ENCODE measurements around the genes UBXN4 and MCM6.

DNA sequence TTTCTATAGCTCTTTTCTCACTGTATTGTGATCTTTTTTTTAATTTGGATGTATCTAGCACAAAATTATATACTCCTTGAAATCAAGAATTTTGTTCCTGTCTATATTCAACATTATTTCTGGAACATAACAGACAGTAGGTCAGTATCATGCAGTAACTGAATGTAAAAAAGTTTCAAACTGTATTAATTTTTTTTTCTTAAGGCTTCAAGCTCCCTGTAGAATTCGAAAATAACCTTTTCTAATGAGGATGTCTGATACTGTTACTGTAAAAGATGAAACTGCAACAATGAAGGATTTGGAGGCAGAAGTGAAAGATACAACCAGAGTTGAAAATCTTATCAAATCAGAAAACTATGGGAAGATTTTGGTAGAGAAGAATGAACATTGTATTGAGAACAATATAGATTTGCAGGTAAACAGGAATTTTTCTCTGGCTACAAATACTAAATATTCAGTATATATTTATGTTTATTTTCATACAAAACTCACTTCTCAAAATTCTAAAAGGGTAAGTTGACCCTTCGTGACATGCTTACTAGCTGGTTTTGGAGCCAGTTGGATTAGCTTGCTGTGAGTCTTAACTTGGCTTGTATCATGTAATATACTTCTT, 73.4 kb downstream of the R3HDM1 start:
- PRO-cap, result no peak

- PRO-cap, result unidirectional peak, plus-strand start at chr2:135741897; bidirectional peak, plus-strand start at chr2:135742415, minus-strand start at chr2:135742312
These were observed at the start of gene UBXN4 for GRCh38 chr2:135741408-135742433. UBXN4 (plus strand) TSS chr2:135741855.

DNA sequence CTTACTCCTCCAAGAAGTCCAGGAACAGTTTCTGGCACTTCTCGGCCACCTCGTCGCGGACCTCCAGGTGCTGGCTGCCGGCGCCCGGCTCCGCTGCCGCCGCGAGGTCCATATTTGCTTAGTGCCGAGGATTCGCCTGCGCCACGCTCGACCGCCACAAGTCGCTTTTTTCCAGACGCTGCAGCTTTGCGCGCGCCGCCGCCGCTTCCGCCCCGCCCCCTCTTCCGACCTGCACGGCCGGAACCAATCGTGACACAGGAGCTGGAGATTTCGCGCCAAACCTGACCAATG, at the start of gene MCM6:
TSS of gene MCM6 (minus strand) at position 190 of the 291 bp plus-strand sequence.
- PRO-cap, result unidirectional peak, minus-strand start at position 171 of the sequence

- PRO-cap, result no peak
These were observed 24.5 kb downstream of the DARS1 start for GRCh38 chr2:135960973-135961245.

- PRO-cap, result no peak
These were observed 213 bp downstream of the CXCR4 start for GRCh38 chr2:136117863-136118009.

- PRO-cap, result no peak
These were observed 95.0 kb upstream of the CXCR4 start for GRCh38 chr2:136212707-136213662.

DNA sequence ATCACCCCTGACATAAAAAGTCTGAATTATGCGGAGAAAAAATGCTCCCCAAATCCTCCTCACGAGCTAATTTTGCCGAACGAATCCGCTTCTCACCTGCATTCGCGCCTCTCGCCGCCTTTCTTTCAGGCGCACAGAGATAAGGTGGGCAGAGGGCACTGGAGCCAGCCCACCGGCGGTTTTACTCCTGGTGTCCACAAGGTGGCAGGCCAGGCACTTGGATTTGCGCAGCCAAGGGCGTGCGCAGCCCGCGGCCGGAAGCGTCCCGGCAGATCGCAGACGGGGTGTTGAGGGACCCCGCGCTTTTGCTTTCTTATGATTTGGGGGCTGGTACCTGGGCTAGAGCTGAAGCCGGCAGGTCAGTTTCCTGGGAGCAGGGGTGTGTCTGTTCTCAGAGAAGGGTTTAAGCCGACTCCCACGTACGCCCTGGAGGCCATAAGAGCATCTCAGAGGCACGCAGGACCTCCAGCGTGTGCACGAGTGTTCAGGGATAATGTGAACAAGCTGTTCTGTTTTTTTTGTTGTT, 305.5 kb upstream of the CXCR4 start:
- PRO-cap, result no peak

- PRO-cap, result no peak
These were observed 11.9 kb upstream of the HNMT start for GRCh38 chr2:137952316-137952888.

DNA sequence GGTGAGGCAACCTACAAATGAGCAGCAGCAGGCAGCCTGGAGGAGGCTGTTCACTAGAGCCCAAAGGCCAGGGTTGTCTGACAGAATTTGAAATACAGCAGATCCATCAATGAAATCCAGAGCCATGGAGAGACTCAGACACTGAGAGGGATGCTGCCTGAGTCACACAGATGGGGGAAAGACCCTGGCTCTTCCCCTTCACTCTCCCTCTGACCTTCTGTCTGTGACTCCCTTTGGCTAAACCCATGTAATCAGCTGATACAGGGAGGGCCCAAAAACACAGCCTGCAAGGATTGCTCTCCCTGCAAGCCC, 166.6 kb upstream of the SPOPL start:
- PRO-cap, result no peak

- PRO-cap, result no peak
These were observed 97.4 kb downstream of the SPOPL start for GRCh38 chr2:138599008-138599302.

GRCh38 chr2:142748576-142749263, 128.7 kb upstream of the KYNU start:
- PRO-cap, result no peak

DNA sequence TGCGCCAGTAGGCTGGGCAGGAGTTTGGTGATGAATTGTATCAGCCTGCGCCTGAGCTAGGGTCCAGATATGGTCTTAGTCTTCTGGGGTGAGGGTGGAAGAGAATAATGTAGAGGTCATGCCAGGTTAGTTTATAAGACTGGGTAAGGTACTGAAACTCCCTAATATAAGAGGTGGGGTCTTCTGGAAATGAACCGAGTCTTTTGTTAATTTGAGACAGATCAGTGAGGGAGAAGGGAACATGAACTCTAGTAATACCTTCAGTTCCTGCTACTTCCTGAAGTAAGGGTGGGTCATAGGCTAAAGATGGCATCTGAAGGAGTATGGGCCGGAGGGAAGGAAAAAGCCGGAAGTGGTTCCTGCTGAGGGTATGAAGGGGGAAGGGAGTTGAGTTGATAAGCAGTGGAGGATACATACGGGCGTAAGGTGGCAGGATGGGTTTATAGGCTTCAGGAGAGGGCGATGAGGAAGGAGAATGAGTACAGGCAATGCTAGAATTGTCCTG, 58.0 kb downstream of the KYNU start:
- PRO-cap, result no peak

DNA sequence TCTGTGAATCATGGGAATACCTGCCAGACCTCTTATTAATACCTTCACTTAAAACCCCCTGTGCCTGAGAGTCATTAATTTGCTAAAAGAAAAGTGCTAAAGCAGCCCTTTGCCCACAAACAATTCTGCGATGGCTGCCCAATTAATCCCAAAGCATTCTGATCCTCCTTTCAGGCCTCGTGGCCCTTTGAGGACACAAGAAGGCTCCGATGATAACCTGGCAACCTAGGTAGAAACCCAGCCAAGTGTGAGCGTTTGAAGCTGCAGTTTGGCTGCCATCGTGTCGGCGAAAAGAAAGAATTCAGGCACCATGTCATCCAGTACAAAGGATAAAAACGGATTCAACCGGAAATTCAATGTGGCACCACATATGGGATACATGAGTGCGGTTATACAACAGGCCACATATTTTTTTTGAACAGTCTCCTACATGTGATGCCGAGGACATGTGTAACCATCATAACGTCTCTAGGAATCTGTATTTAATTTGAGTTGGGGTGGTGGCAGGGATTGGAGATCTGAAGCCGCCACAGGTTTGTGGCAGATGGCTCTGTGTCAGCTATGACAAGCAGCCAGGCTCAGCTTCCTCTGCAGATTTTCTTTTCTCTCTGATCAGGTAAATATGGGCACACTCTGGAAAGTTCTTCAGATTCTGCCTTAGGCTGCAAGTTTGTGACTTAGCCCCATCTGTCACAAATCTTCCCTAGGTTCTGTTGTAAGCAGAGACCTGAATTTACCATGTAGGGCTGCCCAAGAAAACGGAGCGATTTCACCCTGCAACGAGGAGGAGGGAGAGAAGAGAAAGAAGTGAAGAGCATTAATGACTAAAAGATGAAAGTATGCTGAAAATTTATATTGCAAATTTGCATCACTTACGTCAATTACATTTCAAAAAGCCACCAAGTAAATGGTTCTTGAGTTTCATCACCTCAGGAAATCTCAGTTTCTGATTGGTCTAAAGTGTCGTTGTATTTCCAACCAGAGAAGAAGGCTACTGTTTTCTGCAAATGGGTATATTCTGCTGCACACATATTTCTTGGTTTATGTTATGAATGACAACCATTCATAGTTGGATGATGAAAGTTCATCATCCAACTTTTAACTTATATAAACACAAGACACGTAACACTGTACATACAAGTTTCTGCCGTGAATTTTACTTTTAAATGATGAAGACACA, 385.6 kb downstream of the GTDC1 start:
- PRO-cap, result no peak

DNA sequence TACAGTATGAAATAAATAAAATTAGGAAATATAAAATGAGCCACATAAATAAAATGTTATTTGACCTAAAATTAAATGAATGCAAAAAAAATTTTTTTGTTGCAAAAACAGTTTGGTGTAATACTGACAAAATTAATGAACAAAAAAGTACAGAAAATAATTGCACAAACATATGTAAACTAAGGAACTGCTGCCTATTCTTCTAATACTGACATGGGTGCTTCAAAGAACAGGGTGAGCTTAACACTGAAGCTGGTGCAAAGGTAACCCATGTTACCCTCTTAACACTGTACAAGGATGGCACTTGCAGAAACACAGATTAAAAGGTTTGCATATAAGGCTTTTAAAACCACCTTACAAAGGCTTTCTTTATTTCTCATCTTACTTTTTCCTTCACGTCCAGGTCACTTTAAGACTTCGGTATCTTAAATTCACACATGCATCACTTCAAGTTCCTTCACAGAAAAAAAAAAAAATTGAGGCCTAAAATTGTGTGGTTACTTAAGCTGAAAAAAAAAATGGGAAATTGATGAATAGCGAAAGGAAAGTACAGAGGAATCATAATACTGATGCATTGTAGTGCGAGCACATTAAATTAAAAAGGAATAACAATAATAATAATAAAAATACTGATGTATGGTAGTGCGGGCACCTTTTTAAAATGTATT, 56.2 kb upstream of the GTDC1 start:
- PRO-cap, result no peak

- PRO-cap, result no peak
These were observed 83.3 kb upstream of the GTDC1 start for GRCh38 chr2:144415328-144416252.

GRCh38 chr2:144425779-144426780, 93.8 kb upstream of the GTDC1 start:
- PRO-cap, result no peak

DNA sequence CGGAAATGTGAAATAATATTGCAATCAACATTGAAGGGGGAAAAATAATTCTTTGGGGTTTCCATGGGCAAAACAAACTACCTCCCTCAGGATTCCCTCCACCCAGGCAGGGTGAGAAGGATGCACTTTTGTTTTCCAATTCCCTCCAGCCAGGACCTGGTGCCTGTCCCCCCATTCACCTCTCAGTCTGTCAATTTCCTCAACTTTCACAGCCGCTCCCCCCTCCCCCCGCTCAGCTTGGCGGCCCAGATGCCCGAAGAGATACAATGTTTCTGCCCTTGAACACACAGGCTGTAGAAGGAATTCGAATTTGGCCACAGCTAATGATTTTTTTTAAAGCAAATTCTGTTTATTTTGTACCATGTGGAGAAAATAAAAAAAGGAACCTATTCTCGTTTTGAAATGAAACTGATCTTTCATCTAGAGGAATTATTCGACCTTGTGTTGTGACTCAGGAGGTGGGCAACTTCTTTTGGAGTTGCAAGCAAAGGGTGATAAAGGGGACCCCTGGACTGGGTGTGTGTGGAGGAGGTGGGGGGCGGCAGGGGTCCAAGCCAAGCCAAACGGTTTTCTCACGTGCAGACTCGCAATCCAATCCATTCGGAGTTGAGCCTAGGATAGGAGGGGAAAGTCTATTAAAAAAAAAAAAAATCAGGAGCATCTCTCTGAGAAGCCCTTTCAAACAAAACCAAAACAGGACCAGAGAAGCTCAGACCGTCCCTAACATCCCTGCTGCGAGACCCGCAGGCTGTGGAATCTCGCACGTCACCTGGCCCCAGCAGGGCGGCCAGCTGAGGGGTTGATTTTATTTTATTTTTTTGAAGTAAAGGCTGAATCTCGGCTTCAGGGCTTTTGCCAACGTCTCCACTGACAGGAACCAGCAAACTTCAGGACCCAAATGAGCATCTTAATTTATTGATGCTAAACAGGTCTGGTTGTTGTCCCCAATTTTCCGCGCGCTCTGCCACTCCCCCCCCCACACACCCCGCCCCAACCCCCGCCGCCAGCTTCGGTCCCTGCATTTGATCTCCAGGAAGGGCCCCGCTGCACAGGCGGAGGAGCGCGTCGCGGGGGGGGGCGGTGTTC, 3.6 kb upstream of the ZEB2 start:
- PRO-cap, result no peak

- PRO-cap, result no peak
These were observed 62.9 kb upstream of the ZEB2 start for GRCh38 chr2:144582542-144583445.

- PRO-cap, result no peak
These were observed 895.9 kb upstream of the ZEB2 start for GRCh38 chr2:145415754-145416225.

- PRO-cap, result no peak
These were observed 551.0 kb upstream of the ACVR2A start for GRCh38 chr2:147293895-147294209.